AG09309 (cell line): ENCODE measurements around the genes IVNS1ABP and HMCN1.

GRCh38 chr1:184518548-184519504 is 132.0 kb downstream of the C1orf21 start:
- RRBS, result no CpG with 5 or more reads among the region's 5 CpGs

- RRBS, result no CpG with 5 or more reads among the region's 10 CpGs
These were observed 1.0 kb upstream of the EDEM3 start for GRCh38 chr1:184755737-184756077.

GRCh38 chr1:184822954-184823663 is 68.5 kb upstream of the EDEM3 start:
- RRBS, result no CpG with 5 or more reads among the region's 7 CpGs

- RRBS, result no CpG with 5 or more reads among the region's 3 CpGs
These were observed 91.7 kb downstream of the NIBAN1 start for GRCh38 chr1:184882560-184883013.

- RRBS, result no CpG with 5 or more reads among the region's 7 CpGs
These were observed 83.8 kb downstream of the NIBAN1 start for GRCh38 chr1:184890298-184891176.

DNA sequence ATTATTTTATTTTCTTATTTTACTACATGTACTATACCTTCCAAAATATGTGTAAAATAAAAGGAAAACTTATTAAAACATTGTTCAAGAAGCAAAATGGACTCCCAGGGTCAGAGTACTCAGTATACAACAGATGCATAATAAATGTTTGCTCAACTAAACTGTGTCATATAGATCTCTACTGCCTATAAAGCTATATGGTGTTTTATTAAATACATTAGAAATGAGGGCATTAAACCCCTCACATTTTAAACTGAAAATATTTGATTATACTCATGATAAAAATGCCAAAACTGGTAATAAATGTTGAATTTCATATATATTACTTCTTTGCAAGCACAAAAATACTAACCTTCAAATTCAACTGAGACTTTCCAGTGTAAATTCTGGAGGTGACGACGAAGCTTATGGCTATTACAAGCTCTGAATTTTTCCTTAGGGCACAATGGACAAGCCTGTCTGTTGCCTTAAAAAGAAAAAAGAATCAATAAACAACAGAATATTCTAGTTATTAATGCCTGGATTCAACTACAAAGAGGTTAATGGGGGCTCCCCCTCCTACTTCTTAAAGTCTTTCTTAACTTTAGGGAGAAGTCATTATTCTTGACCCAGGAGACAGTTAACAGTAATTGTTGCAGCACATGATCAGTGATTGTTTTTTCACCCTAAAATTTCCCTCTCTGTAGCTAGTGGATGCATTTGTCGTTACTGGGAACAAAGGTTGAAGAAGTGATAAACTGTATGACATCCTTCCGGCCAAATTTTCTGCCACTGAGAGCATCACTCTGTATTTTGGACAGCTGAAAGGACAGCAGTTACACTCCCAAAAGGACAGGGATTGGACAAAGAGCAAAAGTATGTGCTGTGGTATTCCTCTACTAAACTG is 6.5 kb downstream of the TRMT1L start:
- RRBS, result no CpG with 5 or more reads among the region's 4 CpGs

DNA sequence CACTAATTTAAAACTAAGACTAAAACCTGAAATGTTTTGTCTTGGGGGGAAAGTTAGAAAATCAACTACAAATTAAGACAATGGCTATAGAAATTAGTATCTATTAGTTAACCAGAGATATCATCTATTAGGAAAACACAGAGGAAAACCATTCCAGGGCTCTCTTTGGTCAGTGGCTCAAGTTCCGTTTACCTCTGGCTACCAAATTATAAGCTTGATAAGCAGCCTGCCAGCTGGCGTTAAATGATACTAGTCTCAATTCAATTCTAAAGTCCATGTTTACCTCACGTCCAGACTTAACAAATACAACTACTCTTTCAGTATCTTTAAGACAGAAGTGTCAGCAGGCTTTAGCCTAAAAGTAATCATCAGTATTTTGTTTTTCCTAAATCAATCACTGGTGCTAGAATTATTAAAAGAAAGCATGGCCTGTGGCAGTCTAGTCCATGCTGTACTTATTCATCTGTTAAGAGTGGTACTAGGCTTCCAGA is 1.7 kb downstream of the IVNS1ABP start:
- RRBS, result no CpG with 5 or more reads among the region's 3 CpGs

GRCh38 chr1:185316479-185317375 is at the start of gene IVNS1ABP:
Gene IVNS1ABP (minus strand): TSS chr1:185317243.
- RRBS, result no CpG with 5 or more reads among the region's 103 CpGs

DNA sequence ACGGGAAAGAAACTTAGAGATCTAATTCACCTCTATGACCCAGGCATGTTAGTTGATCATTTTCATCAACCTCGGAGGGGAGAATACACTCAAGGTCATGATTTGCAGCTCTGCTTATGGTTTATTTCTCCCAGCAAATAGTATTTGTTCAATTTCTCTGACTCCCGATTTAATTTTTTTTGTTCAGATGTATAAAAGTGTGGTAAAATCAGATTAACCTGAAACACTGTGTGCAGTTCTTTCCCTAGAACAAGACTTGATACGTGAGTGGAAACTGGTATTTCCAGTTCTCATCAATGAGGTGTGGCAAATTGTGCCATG is 76.7 kb upstream of the IVNS1ABP start:
- RRBS, result no CpG with 5 or more reads among the region's 4 CpGs

DNA sequence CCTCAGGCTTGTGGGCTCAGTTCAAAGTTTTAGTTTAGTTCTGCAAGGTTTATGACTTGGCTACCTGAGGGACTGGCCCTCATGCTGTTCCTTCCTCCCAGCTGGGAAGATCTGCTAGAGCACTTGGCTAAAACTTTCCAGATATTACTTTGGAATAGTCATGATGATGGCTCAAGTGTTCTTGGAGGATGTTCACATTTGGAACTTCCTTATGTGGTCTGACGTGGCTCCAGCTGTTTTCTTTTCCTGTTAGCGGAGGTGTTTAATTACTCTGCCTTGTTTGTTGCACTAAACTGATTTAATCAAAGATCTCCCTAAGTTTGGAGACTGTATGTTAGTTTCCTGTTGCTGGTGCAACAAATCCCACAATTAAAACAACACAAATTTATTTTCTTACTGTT is 110.3 kb upstream of the IVNS1ABP start:
- RRBS, result no CpG with 5 or more reads among the region's 2 CpGs

DNA sequence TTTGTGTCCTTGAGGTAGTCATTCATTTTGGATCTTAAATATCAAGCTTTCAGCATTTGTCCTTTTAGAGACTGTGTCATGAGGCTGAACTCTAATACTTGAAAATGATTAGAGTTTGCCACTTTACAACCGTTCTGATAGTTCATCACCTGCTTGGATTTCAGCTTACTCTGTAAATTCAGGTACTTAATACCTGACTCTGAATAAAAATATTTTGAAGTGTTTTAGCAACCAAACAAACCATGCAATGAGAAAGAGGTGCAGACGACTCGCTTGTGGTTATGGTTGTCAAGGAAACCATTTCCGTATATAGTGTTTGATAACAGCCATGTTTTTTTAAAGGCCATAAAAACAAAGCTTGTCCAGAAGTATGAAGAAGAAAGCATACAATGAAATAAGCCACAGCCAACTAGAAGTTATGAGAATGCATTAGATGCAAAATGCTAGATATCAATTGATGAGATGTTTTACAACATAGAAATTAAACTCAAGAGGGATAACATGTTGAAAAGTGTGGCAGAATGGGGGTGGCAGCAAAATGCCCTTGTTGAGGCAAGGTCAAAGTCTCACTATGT is 167.2 kb upstream of the HMCN1 start:
- RRBS, result no CpG with 5 or more reads among the region's 4 CpGs

GRCh38 chr1:185679366-185679543 is 54.9 kb upstream of the HMCN1 start:
- RRBS, result no CpG with 5 or more reads among the region's 1 CpG

DNA sequence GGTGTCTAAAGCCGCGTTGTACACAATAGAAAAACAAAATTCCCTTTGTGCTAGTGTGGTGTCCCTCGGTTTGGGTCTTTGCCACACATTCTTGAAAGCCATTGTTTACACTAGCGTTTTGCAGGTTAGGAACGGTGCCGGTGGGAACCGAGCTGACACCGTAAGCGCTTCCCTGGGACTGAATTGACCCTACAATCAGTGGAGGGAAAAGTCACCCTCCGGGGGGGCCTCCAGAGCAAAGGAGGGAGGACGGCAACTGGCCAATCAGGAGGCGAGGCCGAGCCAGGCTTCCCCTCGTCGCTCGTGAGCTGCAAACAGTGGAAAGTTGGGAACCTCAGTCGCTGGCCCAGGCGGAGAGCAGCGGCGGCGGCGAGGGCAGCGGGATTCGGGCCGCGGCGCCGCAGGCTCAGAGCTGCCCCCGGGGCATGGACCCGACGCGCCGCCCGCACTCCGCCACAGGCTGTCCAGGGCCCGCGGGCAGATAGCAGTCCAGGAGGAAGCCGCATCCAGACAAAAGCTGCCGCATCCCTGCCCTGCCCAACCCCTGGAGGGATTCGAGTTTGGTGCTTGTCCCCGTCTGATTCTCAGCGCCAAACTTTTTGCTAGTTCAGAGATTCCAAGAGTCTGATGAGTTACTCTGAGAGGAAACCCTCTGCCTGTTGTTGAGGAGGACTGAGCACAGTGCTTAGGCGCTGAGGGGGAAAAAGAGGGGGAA is at the start of gene HMCN1:
Gene HMCN1, plus strand, starts transcription at position 337 of the 715 bp plus-strand sequence.
- RRBS, result 3% methylated on average over 5 of the region's 43 CpGs

DNA sequence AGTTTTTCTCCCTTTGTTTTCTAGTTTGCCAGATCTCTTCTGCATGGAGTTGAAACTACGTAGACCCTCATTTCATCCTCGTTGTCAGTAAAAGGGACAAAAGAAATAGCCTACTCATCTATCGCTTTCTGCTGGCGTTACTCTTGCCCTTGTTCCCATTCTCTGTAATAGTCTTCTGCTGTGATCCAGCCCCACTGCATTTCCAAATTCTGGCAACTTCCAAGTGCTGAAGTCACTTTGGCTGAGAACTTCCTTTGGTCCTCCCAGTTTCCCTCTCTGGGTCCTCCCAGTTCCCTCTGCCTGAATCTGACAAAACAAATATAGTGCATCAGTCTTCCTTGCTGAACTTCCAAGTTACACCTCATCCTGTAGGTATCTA is 47.1 kb upstream of the PLA2G4A start:
- RRBS, result no CpG with 5 or more reads among the region's 4 CpGs

DNA sequence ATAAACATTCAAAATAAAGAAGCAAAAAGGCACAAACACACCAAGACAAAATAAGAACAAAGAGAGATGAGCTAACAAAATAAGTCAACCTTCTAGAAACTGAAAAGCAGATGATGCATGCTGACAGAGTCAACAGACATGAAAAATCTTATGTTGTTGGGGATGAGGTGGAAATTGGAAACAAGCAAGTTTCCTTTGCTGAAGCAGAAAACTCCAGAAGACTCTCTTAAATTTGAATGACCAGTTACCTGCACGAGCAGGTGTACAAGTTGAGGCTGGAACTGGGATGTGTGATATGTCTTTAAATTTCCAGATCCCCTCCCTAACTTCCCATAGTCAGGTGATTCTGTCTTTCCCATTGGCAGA is 276.0 kb downstream of the PLA2G4A start:
- RRBS, result no CpG with 5 or more reads among the region's 1 CpG

GRCh38 chr1:187409273-187409770 is 580.6 kb downstream of the PLA2G4A start:
- RRBS, result no CpG with 5 or more reads among the region's 2 CpGs

GRCh38 chr1:188167284-188167594 is 1338.5 kb downstream of the PLA2G4A start:
- RRBS, result no CpG with 5 or more reads among the region's 3 CpGs

DNA sequence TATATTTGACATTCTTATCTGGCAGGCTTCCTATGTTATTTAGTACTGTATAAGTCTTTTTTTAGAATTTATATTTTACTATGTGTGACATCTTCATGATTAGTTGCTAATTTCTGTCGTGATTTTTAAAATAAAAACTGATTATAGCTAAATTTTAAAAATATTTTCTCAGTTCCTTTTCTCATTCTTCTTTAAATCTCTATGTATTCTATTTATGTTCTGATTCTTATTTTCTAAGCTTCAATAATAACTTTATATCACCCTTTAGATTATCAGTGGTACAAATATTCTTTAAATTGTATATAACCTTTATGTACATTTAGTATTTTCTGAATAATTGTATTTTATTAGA is 844.6 kb downstream of the BRINP3 start:
- RRBS, result no CpG with 5 or more reads among the region's 1 CpG

- RRBS, result no CpG with 5 or more reads among the region's 8 CpGs
These were observed 2.7 kb downstream of the BRINP3 start for GRCh38 chr1:190475015-190475323.